Measurements from ENCODE around the gene NPPC.

- PRO-cap, result no peak
Measured at GRCh38 chr2:231545441-231546212, 15.4 kb upstream of the NMUR1 start.

- PRO-cap, result bidirectional peak, plus-strand start at chr2:231643141, minus-strand start at chr2:231642700
Measured at GRCh38 chr2:231642427-231643574, 50.1 kb downstream of the TEX44 start.

- PRO-cap, result bidirectional peak, plus-strand start at chr2:231662506, minus-strand start at chr2:231662335
Measured at GRCh38 chr2:231661890-231662645, 46.3 kb upstream of the PTMA start.

DNA sequence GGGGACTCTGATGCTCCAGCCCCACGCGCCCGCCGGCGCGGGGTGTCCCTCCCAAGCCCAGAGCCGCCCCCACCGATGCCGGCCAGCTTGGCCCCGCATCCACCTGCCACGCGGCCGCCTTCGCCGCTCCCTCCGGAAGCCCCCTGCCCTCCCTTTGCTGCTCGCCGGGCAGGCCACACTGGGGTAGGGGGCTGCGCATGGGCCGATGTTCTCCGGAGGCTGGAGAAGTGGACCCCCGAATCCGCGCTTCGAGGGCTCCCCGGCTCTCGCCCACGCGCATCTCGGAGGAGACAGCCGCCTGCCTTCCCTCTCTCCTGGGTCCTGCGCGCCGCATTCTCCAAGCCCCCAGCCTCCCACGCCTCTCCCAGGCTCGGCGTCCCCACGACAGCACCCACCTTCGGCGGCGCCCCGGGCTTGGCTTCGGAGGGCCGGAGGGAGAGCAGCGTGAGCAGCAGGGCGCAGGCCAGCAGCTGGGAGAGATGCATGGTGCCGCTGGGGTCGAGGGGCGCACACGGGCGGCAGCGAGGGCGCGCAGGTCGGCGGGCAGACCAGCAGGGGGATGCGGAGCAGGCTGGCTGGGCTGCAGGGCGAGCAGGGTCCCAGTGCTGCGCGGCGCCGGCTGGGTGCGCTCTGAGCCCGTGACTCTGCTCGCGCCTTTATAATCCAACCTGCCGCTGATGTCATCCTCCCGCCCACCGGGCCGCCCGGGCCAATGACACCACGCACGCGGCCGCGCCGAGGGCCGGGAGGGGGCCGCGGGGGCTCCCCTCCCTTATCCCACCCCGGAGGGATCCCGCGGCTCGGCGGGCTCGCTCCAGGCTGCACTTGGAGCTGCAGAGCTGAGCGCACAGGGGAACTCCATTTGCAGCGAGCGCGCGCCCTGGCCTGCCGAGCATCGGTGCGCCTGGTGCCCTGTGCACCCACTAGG, at the start of gene NPPC:
NPPC (minus strand) TSS at position 632 of the 928 bp plus-strand sequence.
- PRO-cap, result unidirectional peak, minus-strand start at position 632 of the sequence

DNA sequence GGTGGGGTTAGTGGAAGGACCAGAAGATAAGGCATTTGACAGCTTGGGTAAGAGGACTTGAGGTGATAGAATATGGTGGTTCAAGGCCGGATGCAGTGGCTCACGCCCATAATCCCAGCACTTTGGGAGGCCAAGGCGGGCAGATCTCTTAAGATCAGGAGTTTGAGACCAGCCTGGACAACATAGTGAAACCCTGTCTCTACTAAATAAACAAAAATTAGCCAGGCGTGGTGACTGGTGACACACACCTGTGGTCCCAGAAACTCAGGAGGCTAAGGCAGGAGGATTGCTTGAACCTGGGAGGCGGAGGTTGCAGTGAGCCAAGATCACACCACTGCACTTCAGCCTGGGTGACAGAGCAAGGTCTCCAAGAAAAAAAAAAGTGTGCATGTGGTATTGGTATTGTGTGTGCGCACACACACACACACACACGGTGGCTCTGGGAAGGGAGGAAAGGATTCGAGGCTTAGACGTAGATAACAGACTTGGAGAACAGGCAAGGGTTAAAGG, 173.0 kb downstream of the DIS3L2 start:
- PRO-cap, result no peak

DNA sequence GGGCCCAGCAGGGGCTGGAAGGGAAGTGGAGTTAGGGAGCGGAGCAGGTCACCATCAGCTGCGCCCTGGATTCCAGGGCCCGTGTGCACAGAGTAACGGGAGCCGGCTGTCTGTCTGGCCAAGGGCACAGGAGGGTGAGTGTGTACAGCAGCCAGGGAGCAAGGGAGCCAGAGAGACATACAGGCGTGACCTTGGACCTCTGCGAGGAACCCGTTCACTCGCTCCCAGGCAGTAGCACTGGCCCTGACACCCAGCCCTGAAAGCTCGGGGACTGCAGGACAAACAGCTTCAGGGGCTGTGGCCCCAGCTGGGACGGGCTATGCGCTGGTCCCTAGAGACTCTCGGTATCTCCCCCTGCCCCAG, 46.3 kb upstream of the ALPP start:
- PRO-cap, result no peak

DNA sequence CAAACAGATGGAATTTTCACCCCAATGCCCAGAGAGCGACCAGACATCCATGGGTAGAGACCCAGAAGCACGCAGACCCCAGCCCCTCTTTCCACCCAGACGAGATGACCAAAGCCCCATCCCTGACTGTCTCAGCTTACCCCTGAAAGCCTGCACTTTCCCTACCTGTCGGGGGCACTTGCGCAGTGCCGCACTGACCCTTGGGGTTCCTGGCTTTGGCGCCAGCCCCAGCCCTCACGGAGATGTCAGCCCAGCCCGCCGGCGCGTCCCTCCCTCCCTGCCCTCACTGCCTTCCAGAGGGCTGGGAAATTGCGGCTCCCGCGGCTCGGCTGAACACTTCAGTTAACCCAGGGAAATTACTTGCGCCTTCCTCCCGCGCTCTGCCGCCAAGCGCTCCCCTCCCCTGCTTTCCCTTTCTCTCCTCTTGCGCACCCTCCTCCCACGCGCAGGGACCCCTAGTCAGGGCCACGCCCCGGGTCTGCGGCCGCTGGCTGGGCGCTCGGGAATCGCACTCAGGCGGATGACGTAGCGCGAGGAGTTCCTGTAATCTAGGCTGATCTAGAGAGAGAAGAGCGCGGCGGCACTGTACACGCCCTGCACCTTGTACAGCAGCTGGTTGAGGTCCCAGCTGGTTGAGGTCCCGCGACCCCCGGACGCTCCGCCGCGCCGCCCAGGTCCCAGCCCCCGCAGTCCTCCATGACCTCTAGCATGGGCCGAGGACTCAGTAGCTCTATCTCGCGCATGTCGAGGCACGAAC, 12.1 kb downstream of the ALPG start:
- PRO-cap, result unidirectional peak, minus-strand start at position 331 of the sequence

- PRO-cap, result no peak
Measured at GRCh38 chr2:232443551-232444122, 12.3 kb upstream of the ALPI start.

DNA sequence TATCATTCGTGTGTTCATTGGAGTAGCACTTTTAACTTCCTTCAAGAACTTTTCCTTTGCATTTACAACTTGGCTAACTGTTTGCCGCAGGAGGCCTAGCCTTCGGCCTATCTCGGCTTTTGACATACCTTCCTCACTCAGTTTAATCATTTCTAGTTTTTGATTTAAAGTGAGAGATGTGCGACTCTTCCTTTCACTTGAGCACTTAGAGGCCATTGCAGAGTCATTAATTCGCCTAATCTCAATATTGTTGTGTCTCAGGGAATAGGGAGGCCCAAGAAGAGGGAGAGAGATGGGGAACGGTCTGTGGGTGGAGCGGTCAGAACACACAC, 724 bp downstream of the TIGD1 start:
- PRO-cap, result no peak

DNA sequence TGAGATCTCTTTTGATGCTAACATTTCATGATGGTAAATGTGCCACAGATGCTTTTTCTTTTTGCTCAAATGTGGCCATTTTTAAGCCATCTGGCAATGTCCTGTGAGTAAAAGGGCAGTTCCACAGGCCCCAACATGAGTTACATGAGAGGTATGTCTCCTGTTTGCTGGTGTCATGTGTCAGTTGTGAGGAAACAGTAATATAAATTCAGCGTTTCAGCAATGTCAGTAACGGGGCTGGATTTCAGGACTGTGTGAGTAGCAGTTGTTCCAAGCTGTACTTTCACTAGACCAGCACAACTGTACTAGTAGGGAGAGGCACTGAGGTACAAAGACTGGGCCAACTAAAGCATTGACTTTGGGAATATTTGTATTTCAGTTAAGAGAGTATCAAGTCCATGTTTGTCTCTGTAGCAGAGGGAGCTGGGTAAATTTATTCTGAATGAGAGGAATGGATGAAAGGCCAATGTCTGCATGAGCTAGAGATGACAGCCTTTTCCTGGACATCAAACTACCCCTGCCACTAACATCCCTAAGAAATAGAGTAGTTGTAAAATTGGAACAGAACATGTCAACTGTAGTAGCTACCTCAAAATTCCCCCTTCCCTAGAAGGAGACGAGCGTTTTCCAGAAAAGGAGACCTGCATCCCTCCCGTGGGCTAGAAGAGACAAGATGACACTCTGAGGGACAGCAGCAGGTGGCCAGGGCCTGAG, 24.3 kb downstream of the EIF4E2 start:
- PRO-cap, result no peak

DNA sequence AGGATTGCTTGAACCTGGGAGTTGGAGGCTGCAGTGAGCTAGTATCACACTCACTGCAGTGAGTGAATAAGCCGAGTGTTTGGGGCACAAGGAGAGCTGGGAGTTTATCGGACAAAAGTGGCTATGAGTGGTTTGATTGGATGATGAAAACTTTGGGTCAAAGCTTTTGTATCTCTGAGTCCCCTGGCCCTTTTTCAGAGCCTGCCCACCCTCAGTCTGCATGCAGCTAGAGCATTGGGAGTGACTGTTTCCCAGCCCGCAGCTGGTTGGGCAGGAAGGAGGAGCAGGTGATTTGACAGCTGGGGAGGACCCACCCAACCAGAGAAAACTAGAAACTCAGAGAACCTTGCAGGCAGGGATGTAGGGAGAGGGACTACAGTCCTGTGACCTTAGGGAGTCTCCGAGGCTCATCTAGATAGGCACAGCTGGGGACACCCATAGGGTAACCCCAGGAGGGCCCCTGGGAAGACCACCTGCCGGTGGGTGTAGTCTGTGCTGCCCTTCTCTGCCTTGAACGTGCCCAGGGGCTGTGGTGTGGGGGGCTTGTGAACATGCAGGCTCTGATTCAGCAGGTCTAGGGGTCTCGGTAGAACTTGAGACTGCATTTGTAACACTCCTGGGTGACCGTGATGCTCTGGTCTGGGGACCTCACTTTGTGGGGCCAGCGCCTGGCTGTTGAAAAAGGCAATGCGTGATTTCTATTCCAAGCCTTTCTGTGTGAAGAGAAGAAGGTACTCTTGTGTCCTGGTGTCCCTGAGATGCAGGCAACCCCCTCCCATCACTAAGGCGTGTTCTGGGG, 14.9 kb downstream of the EFHD1 start:
- PRO-cap, result no peak

DNA sequence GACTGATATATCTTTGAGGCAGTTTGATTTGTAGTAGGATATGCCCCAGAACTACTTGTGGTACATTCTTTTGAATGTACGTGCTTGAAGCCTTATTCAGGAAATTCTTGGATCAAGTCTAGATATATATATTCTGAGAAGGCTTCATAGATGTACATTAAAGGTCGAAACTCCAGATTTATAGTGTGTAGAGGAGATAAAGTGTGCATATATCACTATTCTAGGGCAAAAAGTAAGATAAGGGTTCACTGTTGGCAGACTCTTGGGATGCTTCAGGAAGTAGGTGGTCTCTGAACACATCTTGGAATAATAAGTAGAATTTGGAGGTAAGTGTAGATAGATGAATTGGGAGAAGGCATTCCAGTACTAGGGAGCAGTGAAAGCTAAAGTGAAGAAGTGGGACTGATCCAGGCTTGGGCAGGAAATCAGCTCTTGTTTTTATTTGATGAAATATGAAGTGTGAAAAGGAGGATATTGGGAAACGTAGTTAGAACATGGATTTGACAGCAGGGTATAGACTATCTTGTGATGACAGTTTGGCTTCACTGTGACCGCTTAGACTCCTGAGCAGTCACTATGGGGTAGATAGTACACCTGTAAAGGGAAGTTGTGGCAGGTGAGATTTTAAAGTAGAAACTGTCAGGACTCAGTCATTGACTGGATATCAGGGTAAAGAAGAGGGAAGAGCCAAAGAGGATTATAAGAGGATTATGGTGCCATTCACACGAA, 16.5 kb upstream of the KCNJ13 start:
- PRO-cap, result no peak

DNA sequence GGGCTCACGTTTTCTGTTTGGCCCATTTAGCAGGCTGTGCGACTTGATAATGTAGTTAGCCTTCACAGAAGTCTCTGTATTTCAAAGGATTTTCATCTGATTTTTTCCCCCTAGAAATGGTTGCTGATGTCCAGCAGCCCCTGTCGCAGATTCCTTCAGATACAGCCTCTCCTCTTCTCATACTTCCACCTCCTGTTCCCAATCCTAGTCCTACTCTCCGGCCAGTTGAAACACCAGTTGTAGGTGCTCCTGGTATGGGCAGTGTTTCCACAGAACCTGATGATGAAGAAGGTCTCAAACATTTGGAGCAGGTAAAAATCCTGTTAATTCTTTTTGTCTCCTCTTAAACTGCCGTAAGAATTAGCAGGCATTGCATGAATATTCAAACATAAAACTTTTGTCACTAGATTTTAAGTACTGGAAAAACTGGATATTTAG, 18.3 kb upstream of the KCNJ13 start:
- PRO-cap, result no peak

GRCh38 chr2:232815412-232815948, 39.1 kb upstream of the KCNJ13 start:
- PRO-cap, result no peak

GRCh38 chr2:232857020-232857867, 12.8 kb upstream of the SNORC start:
- PRO-cap, result no peak

DNA sequence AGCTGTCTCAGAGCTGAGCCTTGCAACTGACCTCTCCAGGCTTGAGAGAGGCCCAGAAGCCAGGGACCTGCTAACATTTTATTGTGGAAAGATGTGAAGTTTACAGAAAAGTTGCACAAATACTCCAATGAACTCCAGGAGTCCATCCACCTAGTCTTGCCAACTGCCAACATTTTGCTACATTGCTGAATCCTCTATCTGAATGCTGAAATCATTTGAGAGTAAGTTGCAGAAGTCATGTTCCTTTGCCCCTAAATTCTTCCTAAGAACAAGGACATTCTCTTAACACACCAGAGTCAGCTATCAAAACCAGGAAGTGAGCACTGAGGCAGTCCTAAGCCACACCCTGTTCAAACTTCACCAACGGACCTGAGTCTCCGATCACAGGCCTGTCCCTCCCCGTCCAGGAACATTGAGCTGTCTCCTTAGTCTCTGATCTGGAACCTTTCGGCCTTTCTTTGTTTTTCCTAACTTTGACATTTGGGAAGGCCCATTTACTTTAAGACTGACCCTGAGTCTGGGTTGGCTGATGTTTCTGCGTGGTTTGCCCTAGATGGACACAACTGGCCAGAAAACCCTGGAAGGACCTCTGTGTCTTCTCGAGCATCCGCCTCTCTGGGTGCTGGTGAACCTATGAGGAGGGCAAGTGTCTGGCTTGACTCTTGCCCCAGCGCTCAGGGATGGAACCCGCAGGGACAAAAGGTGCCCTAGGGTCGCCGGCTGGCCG, 4.1 kb downstream of the SNORC start:
- PRO-cap, result no peak

DNA sequence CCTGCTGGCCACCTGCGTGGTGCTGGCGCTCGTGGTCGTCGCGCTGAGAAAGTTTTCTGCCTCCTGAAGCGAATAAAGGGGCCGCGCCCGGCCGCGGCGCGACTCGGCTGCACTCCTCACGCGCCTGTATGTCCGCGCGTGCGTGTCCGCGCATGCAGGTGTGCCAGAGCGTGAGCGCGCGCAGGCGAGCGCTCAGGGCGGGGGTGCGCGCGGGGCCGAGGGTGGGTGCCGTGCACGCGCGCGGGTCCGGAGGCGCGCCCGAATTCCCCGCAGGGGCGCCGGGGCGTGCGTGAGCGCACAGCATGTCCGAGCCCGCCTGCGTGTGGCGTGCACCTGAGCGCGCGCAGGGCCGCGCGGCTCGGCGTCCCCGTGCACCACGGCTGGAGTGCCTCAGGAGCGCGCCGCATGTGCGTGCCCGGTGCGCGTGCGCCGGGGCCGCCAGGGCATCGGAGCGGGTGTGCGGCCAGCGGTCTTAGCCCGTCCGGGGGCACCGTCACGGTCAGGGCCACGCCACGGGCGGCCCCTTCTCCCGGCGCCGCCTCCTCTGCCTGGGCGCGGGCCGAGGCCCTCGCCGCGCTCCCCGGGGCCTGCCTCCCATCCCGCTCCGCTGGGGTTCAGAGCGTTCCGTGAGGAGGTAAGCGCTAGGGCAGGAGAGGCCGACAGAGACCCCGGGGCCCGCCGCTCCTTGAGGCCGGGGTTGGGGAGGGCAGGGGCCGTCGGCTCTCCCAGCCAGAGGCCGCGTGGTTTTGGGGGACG, 6.4 kb downstream of the SNORC start:
- PRO-cap, result unidirectional peak, minus-strand start at position 126 of the sequence

- PRO-cap, result no peak
Measured at GRCh38 chr2:232956025-232956337, 57.1 kb downstream of the NGEF start.

- PRO-cap, result no peak
Measured at GRCh38 chr2:233092313-233092897, 32.3 kb downstream of the INPP5D start.

- PRO-cap, result no peak
Measured at GRCh38 chr2:233133222-233133915, 73.2 kb downstream of the INPP5D start.